ENCODE measurements around a stretch of chr1.

GRCh38 chr1:223844503-223845201 lies 1.1 kb downstream of the TP53BP2 start:
- RRBS = no CpG with 5 or more reads among the region's 16 CpGs

DNA sequence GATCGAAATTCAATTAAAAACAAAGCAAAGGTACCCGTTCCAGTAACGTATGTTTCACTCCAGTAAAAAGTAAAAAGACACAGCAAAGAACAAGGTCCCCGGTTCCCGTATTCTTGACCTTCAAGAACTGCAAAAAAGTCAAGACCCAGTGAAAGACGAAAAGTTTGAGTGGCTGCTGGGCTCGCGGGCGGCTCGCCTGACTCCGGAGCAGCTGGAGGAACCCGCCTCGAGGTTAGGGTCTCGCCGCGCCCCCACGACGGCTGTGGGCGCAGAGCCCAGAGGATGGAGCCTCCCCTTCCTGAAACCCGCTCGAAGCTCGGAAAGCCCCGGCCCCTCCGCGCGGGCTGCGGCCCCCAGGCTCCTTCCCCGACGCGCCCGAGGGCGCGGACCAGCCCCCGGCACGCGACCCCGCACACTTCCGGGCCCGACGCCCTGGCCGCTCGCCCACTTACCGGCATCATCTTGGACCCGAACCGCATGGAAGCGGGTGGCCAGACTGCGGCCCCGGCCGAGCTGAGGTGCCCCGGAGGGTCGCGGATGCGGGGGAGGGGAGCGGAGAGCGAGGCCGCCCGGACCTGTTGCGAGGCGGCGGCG lies 448 bp downstream of the TP53BP2 start:
- RRBS = 1% methylated on average over 39 of the region's 61 CpGs

GRCh38 chr1:224193504-224194146 lies 10.6 kb downstream of the DEGS1 start:
- RRBS = no CpG with 5 or more reads among the region's 8 CpGs

- RRBS = no CpG with 5 or more reads among the region's 2 CpGs
Measured at GRCh38 chr1:224245119-224245720, 62.2 kb downstream of the DEGS1 start.

DNA sequence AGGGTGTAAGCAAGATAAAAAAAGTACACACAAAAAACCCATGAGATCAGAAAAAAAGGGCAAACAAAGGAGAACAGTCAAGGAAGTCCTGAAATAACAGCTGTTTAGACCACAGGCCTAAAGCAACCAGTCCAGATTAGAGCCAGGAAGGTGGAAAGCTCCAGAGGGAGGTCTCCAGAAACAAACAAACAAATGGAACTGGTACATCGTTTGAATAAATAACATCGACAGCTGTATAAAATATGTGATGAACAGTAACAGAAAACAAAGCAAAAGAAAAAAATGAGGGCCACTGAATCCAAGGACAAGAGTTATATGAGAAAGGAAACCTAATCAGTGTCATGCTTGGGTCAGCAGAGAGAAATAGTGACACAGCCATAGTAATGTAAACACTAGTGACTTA lies 67.5 kb downstream of the NVL start:
- RRBS = no CpG with 5 or more reads among the region's 2 CpGs

- RRBS = no CpG with 5 or more reads among the region's 8 CpGs
Measured at GRCh38 chr1:224357767-224358460, 1.2 kb downstream of the CNIH4 start.

DNA sequence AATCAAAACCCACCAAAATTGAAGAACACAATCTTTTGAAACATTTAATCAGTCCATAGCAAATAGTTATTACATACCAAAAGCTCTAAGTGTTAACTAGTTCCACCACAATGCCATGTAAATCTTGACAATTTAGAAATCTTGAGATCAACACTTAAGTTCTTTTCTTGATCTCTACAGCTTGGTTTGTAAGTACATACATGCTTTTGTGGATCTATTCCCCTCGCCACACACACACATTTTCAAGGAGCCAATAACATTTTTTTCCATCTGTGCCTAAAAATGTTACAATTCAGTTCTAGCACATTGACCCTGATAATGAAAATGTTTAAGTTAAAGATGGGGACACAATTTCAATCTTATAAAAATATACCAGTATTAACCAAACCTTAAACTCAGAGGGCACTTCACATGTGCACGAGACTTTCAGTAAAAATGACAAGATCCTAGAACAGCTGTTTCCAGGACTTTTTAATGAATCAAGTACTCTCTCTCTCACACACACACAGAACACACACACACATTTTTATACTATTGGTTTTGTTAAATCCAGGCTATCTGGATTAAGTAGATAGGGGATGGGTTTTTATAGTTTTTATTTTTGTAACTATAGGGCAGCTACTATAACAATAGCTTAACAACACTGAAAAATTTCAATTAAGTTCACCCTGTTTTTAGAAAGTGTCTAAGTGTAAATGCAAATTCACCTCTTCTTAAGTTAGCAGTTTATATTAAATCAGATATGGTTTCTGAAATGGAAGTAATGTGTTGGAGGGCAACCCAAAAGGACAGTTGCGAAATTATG lies 29.0 kb downstream of the CNIH4 start:
- RRBS = no CpG with 5 or more reads among the region's 3 CpGs

- RRBS = no CpG with 5 or more reads among the region's 3 CpGs
Measured at GRCh38 chr1:224388593-224389193, 32.0 kb downstream of the CNIH4 start.

DNA sequence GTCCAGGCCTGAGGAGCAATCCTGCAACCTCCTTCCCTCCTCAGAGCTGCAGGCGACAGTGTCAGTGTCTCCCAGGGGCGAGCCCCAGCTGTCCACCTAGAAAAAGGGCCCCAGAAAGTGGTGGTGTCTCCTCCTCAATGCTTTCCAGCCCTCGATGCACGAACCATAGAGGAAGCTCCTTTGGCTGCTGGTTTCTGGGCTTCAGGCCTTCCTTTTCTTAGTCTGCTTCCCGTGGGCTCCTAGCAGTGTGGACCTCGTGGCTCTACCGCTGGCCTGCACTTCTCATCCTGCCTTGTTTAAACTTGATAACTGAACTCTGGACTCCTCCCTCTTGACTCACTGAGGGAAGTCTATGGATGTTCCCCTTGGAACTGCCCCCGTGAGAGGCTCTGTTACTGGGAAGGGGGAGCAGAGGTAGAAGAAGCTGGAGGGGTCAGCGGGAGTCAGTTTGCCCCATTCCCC lies 75.2 kb upstream of the WDR26 start:
- RRBS = no CpG with 5 or more reads among the region's 9 CpGs

- RRBS = no CpG with 5 or more reads among the region's 3 CpGs
Measured at GRCh38 chr1:224730477-224730803, 114.3 kb downstream of the CNIH3 start.

- RRBS = no CpG with 5 or more reads among the region's 5 CpGs
Measured at GRCh38 chr1:225415282-225415983, 12.4 kb downstream of the LBR start.

- RRBS = 2% methylated on average over 9 of the region's 82 CpGs
Measured at GRCh38 chr1:225426890-225427841, 672 bp downstream of the LBR start.

DNA sequence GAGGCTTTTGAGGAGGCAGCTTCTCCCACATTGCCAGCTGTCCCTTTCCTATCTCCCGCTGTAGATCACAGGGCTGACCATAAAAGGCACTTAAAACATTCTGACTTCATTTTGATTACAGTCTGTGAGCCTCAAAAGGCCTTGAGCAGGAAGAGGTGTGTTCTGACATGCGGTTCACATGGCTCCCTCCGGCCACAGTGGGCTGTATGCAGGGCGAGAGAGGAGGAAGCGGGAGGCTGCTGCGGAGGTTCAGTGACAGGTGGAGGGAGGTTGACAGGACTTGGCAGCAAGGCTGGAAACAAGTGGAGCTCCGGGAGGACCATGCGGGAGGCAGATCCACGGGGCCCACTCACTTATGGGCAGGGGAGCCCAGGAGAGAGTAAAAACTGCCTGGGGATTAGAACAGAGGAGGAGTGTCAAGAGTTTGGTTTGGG lies 50.1 kb upstream of the LBR start:
- RRBS = no CpG with 5 or more reads among the region's 9 CpGs

DNA sequence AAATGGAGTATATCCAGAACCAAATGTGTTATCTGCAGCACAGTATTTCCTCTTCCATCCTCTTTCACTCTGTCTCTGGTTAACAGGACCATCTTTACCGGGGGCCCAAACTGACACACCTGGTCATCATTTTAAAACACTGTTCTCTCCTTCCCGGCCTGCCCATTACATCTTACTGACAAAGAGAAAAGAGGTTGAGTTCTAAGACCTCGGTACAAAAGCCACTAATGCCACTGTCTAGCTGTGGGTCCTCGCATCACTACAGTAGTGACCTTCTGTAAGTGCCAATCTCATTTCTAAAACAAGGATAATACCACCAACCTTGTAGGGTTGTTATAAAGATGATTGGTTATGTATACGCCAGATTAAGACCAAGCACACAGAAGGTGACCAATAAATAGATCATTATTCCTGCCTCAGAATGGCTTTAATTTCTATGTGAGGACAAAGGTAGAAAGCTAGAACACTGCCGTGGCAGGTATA lies 103.6 kb downstream of the ENAH start:
- RRBS = 92% methylated on average over 1 of the region's 6 CpGs

- RRBS = no CpG with 5 or more reads among the region's 7 CpGs
Measured at GRCh38 chr1:225657469-225657994, 4.6 kb upstream of the ENAH start.

- RRBS = 80% methylated on average over 5 of the region's 8 CpGs
Measured at GRCh38 chr1:225888453-225888798, 520 bp downstream of the LEFTY1 start.

- RRBS = no CpG with 5 or more reads among the region's 12 CpGs
Measured at GRCh38 chr1:225896792-225897676, 8.1 kb upstream of the LEFTY1 start.

GRCh38 chr1:225977249-225978267 lies 21.6 kb downstream of the SDE2 start:
- RRBS = no CpG with 5 or more reads among the region's 27 CpGs

- RRBS = no CpG with 5 or more reads among the region's 10 CpGs
Measured at GRCh38 chr1:226000743-226001164, 1.6 kb upstream of the SDE2 start.

- RRBS = no CpG with 5 or more reads among the region's 9 CpGs
Measured at GRCh38 chr1:226001863-226002685, 2.9 kb upstream of the SDE2 start.

All from PFSK-1 (cell line).